Trachea (tissue), 1 donor: ENCODE results near the gene PSMD3.

- PRO-cap, result no peak
Measured at GRCh38 chr17:39672900-39673363, 4.7 kb downstream of the PNMT start.

DNA sequence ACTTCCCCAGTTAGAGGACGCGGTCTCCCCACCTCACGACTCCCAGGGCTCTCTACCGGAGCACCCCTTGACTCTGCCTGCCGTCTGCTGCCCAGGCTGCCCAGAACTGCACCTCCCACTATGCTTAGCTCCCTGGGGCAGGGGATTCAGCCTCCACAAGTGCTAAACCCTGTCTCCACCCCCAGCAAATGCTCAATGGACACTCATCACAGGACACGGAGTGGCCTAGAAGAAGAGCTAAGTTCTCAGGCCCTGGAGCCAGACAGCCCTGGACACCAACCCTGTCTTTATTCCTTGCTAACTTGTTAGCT, 7.9 kb downstream of the PGAP3 start:
- PRO-cap, result no peak

DNA sequence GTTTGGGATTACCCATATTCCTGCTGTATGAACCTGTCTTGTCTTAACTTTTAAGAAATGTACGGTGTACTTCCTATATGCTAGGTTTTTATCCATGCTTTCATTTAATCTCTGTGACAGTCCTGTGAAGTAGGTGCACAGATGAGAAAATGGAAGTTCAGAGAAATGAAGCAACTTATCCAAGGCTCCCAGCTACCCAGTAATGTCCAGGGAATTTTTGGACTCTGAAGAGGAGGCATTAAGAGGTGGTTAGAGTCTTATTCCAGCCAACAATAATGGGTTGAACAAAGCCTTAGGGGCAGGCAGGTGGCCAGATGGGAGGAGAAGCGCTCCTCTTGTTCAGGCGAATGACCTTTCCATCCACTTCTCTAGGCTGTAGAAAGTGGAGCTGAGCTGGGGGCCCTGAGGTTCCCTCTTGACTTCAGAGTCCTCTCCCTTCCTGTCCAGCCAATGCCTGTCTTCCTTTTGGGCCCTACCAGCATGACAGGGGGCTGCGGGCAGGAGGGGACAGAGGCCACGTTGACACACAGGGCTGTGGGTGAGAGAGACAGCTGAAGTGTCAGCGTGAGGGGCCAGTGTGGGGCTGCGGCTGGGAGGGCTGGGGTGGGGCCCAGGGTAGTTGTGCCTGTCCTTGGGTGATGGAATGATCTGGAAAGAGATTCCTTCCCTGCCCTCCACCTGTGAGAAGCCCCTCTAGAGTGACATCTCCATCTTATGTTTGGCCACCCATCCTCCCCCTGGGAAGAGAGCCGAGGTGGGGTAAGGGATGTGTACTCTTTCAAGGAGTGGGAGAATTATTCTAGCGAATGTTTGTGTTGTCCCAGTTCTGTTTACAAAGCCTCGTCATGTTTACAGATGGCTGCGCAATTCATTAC, 3.0 kb downstream of the ERBB2 start:
- PRO-cap, result no peak

DNA sequence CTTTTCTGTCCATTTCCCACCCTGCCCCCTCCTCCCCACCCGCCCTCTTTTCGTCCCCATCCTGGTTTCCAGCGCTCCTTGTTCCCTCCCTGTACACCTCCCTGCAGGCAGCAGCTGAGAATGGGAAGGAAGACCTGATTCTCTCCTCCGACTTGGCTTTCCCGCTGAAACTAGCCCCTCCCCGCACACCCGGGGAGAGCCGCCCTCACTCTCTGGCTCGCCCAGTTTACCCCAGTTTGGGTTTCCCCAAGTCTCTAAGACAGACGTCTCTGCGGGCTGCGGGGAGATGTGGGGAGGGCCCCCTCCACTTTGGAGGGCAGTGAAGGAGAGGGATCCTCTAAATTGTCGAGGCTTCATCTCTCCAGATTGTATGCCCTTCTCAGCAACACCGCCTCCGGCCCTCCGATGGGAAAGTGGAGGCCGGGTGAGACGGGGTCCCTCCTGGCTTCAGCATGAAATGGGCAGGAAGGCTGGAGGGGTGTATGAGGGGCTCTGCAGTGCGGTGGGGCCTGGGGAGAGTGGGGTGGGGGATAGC, 830 bp downstream of the GRB7 start:
- PRO-cap, result no peak

GRCh38 chr17:39919236-39919790, 878 bp upstream of the GSDMB start:
- PRO-cap, result no peak

DNA sequence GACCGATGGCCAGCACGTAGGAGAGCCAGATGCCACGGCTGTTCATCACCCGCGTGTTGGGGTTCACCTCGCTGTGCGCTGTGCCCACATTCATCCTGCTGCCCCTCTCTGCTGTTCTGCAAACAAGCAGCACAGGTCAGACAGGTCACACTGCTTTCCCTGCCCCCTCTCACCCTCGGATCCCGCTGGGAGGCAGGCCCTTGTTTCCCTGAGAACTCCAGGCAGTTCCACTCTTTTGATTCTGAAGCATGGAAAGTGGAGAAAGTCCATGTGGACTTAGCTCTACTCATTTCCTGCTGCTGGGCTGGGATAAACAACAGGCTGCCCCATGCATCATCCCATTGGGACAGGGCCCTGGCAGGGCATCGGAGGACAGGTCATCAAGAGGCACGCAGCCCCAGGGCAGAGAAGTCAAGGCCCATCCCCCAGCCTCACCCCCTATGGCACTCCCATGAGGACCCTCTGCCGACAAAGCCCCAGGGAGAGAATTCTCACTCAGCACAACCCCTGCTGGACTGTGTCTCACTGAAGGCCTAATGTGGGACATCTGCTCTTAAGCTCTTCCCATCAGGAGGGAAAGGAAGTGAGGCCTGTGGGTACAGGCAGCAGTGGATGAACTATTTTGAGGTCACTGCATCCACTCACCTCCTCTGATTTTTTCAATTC, 3.2 kb downstream of the ORMDL3 start:
- PRO-cap, result no peak

DNA sequence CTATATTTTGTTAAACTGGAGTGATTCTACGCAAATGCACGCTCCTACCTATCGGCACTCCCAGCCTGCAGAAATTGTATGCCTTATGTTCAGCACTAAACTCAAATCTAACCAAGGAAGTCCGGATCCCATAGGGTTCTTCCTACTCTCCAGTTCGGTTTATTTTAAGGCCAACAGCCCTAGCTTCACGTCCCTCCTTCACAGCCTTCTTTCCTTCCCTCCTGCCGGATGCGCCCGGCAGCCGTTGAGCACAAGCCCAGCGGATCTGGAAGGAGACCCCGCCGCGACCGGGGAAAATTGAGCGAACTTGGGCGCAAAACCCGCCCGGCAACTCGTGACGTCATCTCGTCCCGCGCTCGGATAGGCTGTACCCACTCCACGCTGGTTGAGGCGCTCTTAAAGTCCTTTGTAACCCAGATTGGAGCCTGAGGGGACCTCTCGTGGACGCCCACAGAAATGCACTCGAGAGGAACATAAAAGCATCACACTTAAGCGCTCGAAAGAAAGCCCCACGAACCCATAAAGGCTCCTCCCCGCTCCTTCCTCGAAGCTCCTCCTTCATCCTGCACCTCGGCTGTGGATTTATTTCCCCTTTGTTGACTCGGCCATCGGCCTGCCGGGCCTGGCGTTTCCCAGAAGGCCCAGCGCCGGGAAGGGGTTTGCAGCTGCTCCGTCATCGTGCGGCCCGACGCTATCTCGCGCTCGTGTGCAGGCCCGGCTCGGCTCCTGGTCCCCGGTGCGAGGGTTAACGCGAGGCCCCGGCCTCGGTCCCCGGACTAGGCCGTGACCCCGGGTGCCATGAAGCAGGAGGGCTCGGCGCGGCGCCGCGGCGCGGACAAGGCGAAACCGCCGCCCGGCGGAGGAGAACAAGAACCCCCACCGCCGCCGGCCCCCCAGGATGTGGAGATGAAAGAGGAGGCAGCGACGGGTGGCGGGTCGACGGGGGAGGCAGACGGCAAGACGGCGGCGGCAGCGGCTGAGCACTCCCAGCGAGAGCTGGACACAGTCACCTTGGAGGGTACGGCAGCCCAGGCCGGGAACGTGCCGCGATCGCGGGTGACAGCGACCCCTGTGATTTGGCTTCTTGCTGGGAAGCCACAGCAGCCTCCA, at the start of gene PSMD3:
Gene PSMD3, plus strand, starts transcription at position 635 of the 1,110 bp plus-strand sequence.
- PRO-cap, result unidirectional peak, plus-strand start at position 635 of the sequence

- PRO-cap, result no peak
Measured at GRCh38 chr17:39981283-39981463, 566 bp downstream of the PSMD3 start.

DNA sequence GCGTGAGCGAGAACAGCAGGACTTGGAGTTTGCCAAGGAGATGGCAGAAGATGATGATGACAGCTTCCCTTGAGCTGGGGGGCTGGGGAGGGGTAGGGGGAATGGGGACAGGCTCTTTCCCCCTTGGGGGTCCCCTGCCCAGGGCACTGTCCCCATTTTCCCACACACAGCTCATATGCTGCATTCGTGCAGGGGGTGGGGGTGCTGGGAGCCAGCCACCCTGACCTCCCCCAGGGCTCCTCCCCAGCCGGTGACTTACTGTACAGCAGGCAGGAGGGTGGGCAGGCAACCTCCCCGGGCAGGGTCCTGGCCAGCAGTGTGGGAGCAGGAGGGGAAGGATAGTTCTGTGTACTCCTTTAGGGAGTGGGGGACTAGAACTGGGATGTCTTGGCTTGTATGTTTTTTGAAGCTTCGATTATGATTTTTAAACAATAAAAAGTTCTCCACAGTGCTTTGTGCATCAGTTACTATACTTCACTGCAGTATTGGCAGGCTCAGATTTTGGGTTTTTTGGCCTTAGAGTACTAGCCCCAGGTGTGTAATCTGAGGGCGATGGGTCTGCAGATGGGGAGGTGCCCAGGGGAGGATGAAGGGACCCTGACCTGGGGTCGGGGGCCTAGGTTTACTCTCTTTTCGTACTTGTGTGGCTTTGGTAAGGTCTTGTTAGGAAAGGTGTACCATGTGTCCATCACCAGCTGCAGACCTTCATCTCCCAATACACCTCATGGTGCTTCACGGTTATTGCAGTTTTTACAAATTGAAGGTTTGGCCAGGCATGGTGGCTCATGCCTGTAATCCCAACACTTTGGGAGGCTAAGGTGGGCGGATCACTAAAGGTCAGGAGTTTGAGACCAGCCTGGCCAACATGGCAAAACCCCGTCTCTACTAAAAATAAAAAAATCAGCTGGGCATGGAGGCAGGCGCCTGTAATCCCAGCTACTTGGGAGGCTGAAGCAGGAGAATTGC, 17.2 kb downstream of the PSMD3 start:
- PRO-cap, result no peak

DNA sequence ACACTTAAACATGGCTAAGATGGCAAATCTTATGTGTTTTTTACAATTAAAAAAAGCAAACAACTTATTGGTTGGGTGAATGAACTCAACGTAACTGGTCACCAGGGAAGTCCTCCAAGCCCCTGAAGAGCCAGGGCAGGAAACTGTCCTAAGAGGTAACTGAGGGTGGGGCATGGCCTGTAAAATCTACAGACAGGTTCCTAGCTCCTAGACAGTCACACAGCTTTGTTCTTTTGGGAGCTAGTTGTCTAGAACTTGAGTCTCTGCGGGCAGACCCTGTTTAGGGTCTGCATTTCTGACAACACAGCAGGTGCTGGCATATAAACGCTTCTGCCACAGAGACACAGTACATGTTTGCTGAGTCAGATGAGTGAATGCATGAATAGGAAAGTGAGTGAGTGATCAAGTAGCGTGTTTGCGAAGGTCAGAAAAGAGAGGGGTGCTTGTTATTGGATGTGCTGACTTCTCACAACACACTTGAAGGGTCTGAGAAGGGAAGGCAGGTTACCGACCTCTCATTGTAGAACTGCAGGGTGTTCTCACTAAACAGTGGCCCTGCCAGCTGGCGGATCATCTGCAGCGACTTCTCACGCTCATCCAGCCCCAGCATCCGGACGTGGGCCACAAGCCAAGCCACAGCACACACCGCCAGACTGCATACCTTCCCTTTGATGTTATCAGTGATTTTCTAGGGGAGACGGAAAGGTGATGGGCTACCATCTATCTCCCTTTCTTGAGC, 10.6 kb downstream of the CSF3 start:
- PRO-cap, result no peak

GRCh38 chr17:40058121-40058387, 3.8 kb upstream of the MED24 start:
- PRO-cap, result no peak

- PRO-cap, result unidirectional peak, plus-strand start at chr17:40065179; unidirectional peak, minus-strand start at chr17:40065566
Measured at GRCh38 chr17:40064683-40065764, 2.3 kb downstream of the THRA start.

GRCh38 chr17:40129086-40130014, 7.6 kb downstream of the MSL1 start:
- PRO-cap, result no peak

GRCh38 chr17:40190994-40191952, 14.0 kb downstream of the RAPGEFL1 start:
- PRO-cap, result unidirectional peak, plus-strand start at chr17:40191619; unidirectional peak, minus-strand start at chr17:40191757

DNA sequence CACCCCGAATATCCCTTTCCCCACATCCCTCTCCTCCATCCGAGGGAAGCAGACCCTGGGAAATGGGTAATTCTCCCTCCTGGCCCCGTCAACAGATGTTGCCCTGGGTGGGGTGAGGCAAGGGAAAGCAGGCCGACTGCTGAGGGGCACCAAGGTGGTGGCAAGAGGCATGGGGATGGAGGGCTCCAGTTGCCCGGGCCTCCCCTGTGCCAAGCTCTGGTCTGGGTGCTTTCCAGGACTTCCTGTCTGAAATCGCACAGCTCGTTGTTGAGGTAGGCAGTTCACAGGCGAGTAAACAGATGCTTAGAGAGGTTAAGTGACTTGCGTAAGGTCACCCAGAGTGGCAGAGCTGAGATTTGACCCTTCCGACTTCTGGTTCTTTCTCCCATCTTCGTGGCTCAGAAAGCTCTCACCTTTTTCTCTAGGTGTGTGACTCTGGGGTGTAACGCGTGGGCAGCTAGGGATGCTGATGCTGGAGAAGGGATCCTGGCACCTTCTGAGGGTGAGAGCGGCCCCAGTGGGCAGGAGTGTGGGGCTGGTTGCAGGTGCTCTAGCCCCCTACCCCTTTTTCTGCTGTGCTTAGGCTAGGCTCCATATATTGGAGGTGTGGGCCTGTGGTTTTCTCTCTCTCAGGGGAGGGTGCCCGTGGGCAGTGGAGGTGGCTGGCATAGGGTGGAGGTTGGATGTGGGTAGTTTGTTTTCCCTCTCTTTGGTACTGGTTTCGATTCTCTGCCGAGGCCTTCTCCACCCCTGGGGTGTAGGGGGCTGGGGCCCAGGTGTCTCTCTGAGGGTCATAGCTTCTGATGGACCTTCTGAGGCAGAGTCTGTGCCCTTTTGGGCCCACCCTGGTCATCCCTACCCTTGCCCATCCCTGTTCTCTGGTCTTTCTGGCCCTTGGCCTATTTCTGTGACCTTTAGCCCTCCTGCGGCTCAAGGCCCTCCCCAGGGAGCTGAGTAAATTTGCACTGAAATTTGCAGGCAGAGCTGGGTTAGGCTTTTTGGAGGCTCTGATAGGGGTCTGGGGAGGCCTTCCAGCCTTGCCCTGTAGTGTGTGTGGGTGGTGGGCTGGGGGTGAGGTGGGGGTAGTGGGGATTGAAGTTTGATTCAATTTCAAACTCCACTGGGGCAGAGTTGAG, 17.4 kb downstream of the RARA start:
- PRO-cap, result no peak

DNA sequence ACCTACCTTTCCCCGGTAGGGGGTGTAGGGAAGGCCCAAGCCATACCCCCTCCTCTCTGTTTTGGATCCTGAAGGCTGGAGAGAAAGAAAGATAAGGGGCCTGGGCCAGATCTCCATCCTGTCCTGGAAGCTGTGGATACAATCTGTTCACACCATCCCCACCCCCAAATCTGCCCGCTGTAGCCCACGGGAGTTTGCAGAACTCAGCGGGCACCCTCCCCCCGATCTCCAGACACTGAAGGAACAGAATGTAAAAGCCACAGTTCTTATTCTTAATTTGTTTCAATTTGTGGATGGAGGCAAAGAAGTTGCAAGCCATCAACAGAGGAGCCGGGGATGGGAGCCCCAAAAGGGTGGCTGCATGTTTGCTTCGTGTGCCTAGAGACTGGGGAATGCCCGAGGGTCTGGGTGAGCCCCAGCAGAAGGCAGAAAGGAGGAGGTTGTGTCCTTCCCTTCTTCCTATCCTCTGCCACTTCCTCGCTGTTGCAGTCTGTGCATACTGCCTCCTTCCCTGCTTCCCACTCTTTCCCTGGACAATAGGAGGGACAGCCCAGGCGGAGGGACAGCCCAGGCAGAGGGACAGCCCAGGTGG, 27.1 kb downstream of the GJD3 start:
- PRO-cap, result no peak

GRCh38 chr17:40345038-40346030, 19.2 kb downstream of the GJD3 start:
- PRO-cap, result bidirectional peak, plus-strand start at chr17:40345206, minus-strand start at chr17:40345145; bidirectional peak, plus-strand start at chr17:40345823, minus-strand start at chr17:40345676

- PRO-cap, result no peak
Measured at GRCh38 chr17:40347621-40348367, 16.7 kb downstream of the GJD3 start.

GRCh38 chr17:40352906-40353519, 11.5 kb downstream of the GJD3 start:
- PRO-cap, result no peak

- PRO-cap, result no peak
Measured at GRCh38 chr17:40447747-40448231, 4.5 kb downstream of the IGFBP4 start.